Cardiac ventricle fibroblast (primary cell): Measurements from ENCODE around the gene ANKIB1.

DNA sequence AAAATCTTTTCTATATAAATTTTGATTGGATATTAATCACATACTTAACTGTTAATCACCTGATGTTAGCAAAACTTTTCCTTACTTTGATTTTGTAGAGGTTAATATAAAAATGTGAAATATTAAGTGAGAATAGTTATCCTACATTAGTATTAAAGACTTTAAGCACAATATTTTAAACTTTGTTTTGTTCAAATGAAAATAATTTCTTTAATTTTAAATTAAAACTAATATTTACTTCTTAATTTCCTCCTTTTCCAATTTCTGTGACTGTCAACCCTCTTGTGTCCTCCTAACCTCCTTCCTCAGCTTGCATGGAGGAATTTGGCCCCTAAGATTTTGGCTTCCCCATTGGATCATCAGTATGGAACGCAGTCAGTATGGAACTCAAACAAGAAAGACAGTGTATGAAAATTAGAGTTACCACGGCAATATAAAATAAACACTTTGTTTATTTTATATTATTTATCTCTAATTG is 91.3 kb downstream of the CYP51A1 start:
- RAMPAGE, long total RNA: no peak

DNA sequence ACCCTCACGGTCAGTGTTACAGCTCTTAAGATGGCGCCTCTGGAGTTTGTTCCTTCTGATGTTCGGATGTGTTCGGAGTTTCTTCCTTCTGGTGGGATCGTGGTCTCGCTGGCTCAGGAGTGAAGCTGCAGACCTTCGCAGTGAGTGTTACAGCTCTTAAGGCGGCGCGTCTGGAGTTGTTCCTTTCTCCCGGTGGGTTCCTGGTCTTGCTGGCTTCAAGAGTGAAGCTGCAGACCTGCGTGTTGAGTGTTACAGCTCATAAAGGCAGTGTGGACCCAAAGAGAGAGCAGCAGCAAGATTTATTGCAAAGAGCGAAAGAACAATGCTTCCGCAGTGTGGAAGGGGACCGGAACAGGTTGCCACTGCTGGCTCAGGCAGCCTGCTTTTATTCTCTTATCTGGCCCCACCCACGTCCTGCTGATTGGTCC is 8.3 kb upstream of the CYP51A1 start:
- RAMPAGE, long total RNA: no peak

DNA sequence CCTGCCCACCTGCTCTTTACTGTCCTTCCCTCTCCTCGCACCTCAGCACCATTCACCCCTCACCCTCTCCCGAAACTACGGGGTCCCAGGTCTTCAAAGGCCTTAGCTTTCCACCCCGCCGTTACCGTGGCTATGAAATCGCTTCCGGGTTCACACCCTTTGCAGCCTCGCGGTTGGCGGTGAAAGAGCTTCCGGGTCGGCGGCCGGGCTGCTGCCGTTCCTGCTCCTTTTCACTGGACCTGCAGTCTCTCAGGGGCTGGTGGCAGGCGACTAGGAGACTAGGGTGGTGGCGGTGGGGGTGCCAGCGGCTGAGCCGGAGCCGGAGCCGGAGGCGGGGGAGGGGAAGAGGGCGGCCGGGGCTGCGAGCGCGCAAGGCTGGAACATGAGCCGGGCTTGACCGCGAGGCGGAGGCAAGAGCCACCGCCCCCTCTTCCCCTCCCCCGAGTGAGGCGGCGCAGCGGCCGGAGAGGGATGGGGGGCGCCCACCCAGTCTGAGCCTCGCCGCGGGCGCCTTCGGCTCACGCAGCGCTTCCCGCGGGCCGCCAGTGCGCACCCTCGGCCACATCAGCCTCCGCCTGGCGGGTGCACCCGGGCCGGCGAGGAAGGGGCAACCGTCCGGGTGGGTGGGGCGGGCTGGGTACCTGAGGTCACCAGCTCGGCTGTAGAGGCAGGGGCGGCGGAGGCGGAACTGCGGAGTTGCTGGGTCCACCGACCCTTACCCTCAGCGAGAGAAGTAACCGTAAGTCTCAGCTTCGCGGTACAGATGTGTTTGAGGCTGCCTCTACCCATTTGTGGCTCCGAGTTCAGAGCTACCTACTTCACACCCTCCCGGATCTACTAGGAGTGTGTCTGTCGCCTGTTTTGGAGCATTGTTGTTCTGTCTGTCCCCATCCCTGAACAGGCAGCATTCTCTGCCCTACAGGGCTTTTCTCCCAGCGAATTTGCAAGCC is at the start of gene ANKIB1:
Gene ANKIB1 (plus strand): TSS at position 194 of the 950 bp plus-strand sequence.
- RAMPAGE, long total RNA: no peak

GRCh38 chr7:92294633-92295490 is 49.1 kb downstream of the ANKIB1 start:
- RAMPAGE, long total RNA: no peak

DNA sequence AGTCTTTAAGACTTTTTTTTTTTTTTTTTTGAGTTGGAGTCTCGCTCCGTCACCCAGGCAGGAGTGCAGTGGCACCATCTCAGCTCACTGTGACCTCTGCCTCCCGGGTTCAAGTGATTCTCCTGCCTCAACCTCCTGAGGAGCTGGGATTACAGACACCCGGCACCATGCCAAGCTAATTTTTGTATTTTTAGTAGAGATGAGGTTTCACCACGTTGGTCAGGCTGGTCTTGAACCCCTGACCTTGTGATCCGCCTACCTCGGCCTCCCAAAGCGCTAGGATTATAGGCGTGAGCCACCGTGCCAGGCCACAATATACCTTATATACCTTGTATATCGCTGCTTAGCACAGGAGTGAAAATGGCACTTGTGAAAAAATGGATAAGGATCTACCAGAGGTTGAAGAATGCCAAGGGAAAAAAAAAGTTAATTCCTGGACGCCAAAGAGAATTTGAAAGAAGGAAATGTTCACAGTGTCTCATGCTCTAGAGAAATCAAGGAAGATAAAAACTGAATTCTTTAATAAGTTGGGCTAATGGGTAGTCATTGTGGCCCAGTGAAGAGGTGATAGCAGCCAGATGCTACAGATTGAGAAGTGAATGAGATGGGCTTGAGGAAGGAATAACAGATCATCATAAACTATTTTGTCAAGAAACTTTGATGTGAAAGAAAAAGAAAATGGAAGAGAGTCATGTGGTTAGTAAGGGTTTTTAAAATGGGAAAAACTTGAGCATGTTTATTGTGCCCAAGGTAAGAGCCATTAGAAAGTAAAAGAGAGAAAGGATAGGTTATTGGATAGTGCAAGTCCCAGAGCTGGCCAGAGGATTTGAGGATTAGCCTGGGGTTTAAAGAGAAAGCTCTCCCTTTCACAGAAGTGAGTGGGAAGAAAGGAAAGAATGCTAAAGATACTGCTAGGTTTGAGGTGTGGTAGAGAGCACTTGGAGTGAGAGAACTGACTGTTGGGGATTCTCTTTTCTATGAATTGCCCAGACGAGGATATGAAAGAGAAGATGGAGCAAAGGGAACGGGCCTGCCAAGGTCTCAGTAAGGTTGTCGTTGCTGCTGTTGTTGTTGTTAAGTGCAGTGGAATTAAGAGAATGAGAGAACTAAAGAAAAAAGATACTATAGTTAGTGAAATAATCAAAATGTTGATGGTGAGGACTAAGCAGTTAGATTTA is 98.5 kb upstream of the GATAD1 start:
- RAMPAGE, long total RNA: no peak

- RAMPAGE, long total RNA: no peak
These were observed 82.5 kb upstream of the GATAD1 start for GRCh38 chr7:92364505-92365525.

GRCh38 chr7:92377660-92378896 is 69.2 kb upstream of the GATAD1 start:
- RAMPAGE, long total RNA: no peak

DNA sequence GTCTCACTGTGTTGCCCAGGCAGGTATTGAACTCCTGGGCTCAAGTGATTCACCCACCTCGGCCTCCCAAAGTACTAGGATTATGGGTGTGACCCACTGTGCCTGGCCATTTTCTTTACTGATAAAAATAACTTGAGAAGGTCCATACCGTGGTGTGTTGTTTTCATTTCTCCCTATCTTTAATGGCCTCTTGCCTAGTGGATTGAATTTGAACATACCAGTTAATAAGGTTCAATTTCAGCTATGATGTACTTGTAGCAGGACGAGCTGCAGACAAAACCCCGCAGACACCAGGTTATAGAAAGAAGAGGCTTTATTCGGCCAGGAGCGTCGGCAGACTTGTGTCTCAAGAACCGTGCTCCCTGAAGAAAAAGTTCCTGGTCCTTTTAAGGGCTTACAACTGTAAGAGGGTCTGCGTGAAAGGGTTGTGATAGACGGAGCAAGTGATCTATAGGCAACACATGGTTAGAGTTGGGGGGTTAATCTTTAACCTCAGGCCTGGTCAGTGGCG is 9.3 kb downstream of the RBM48 start:
- RAMPAGE, long total RNA: no peak

DNA sequence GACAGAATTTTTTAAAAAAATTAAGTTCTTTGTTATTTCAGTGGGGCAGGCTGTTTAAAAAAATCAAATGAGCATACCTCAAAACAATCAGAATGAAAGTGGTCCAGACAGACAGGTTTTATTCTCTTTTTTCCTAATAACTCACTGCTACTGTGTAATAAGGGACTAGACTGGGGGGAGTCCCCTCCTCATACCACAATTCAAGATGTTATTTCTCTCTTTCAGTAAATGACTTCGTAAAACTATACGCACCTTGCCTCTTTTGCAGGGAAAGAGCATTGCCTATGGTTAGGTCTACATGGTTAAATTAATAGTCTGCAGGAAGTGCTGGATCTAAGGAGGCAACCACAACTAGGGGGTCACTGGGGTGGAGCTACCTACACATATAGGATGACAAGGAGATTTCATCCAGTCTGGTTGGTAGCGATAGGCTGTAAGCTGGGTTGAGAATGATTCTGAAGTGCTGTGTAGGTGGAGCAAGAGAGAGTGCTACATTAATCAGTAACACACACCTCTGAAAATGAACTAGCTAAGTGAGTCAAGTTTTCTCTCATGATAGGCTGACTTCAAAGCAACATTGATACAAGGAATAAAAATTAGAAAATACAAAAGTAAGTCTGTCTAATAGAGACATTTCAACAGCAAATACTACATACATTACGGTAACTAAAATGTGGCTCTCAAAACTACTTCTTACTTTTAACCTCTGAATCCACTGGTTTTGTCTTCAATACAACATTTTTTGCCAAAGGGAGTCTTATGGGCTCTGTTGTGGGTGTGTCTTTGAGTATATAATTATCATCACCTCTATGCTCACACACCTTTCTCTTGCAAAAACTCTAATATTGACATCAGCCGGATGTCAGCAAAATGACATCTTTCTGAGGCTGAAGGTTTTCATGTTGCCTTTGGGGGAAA is 41.4 kb upstream of the FAM133B start:
- RAMPAGE, long total RNA: no peak

DNA sequence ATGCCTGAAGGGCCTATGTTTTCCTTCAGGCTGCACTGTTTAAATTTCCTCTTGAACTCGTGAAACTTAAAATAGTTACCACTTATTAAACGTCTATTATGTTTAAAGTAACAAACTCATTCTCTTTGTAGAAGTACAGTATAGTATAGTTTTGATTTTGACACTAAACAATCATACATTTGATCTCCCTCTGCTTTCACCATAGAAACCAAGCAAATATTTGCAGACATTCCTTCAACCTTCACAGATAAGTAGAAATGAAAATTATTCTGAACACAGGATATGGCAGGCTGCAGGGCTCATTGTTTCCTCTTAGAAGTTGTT is 92.7 kb upstream of the FAM133B start:
- RAMPAGE, long total RNA: no peak

- RAMPAGE, long total RNA: no peak
These were observed 55.3 kb downstream of the CDK6 start for GRCh38 chr7:92780987-92781462.

GRCh38 chr7:93102608-93102787 is 15.3 kb downstream of the SAMD9 start:
- RAMPAGE, long total RNA: no peak

DNA sequence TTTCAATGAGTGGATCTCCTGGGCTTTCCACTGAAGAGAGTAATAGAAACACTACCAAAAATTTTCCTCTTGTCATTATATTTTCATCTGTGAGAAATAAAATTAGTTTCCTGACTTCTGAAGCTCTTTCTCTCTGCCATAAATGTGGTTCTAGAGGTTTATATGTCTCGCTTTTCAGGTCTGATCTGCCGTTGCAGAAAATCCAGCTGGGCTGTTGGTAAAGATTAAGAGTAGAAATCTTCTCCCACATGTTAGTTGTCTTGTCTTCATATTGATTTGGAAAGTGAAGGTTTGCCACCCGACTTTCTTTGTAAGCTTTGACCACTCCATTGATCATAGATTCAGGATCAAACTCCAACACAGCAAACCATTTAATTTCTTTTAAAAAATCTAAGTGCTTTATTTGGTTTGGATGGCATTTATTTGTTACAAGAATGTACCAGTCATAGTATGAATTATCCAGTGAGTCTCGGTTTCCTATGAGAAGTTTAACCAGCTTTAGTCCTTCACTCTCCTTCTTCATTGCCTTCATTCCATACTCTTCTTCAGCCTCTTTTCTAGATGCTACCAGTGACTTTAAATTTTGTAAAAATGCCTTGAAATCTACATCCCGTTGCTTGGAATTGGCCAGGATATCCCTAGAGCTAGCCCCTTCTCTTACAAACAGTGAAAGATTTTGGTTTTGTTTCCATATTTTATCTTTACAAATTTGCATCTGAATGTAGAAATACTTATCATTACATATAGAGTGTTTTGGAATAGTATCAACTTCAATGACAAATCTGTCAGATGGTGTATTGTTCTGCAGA is 13.7 kb downstream of the SAMD9L start:
- RAMPAGE, long total RNA: no peak

- RAMPAGE, long total RNA: no peak
These were observed 1.6 kb downstream of the GNG11 start for GRCh38 chr7:93922851-93923914.

DNA sequence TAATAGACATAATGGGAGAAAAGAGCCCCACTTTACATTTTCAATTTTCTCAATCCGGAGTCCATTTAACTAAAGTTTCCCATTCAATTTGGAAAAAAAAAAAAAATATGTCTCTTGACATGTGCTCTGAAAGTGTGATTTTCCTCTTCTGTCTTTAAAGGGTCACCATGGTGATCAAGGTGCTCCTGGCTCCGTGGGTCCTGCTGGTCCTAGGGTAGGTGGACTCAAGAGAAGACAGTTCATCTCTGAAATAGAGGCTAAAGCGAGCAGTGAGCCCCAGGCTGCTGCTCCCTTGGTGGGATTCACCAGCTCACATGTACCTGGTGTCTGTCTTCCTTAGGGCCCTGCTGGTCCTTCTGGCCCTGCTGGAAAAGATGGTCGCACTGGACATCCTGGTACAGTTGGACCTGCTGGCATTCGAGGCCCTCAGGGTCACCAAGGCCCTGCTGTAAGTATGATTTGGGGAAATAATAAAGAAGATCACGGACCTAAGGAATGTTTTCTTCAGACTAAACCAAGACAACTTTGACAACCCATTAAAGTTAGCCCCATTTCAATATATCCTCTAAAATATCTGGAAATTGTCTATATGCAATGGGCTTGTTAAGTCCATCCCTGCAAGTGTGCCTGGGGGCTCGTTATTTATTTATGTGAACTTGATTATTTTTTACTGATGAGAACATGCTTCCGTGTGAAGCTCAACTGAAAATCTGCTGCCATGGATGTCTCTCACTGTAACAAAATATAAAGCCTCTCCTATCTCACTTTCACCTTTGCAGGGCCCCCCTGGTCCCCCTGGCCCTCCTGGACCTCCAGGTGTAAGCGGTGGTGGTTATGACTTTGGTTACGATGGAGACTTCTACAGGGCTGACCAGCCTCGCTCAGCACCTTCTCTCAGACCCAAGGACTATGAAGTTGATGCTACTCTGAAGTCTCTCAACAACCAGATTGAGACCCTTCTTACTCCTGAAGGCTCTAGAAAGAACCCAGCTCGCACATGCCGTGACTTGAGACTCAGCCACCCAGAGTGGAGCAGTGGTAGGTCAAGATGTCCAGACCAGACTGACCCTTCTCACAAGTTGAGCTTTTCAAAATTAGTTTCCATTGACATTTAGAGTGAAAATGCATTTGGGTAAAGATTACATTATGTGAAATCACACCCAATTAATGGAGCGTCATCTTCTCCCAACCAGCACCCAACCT is 32.6 kb downstream of the COL1A2 start:
- RAMPAGE, long total RNA: start-site peak on the plus strand centred at position 187 of the sequence, 54 bp wide, 1,241 and 273 reads in 2 replicates; start-site peak on the plus strand centred at position 391 of the sequence, 115 bp wide, 1,108 and 109 reads in 2 replicates; start-site peak on the plus strand centred at position 912 of the sequence, 249 bp wide, 3,306 and 531 reads in 2 replicates

GRCh38 chr7:94620518-94621225 is 35.3 kb downstream of the SGCE start:
- RAMPAGE, long total RNA: no peak

DNA sequence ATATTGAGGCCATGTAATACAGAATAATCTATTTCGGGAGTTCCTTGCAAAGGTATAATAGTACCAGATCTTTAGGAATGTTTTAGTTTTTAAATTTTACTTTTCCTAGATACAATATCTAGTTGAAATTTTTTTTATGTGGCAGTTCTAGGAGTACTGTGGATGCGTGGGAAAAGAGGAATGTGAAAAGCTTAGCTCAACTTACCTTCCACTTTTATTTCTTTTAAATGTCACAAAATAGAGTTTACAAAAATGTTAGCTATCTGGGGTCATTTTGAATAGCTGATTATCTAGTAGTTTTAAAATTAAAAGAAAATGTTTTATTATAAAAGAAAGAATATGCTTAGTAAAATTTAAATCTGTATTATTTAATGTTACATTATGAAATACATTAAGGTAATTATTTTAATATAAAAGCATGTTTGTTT is 164.0 kb downstream of the PPP1R9A start:
- RAMPAGE, long total RNA: no peak

GRCh38 chr7:95916519-95916984 is 144.2 kb downstream of the DYNC1I1 start:
- RAMPAGE, long total RNA: no peak

- RAMPAGE, long total RNA: no peak
These were observed 79.4 kb downstream of the SLC25A13 start for GRCh38 chr7:96242309-96243046.

DNA sequence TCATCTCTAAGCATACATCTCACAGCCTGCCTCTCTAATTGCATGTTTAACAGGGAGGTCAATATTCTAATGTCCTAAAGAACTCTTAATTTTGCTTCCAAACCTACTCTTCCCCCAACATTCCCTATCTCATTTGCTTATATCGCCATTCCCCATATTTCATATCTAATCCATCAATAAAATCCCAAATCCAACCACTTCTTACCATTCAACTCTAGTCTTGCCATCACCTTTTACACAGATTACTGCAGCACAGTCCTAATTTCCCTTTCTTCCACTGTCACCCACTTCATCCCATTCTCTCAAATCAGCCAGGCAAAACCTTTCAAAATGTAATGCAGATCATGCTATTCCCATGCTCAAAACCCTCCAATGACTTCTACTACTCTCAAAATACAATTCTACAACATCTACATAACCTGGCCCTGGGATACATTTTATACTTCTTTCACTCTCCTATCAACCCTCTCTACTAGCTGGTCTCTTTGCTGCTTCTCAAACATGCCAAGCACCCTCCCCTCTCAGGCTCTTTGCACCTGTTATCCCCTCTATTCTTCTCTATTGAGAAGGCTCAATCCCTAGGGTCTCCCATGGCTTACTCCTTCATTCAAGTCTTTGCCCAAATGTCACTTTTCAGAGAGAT is 61.2 kb downstream of the SLC25A13 start:
- RAMPAGE, long total RNA: no peak